HL-60 (cell line): ENCODE data around the genes UPF2 and OPTN.

DNA sequence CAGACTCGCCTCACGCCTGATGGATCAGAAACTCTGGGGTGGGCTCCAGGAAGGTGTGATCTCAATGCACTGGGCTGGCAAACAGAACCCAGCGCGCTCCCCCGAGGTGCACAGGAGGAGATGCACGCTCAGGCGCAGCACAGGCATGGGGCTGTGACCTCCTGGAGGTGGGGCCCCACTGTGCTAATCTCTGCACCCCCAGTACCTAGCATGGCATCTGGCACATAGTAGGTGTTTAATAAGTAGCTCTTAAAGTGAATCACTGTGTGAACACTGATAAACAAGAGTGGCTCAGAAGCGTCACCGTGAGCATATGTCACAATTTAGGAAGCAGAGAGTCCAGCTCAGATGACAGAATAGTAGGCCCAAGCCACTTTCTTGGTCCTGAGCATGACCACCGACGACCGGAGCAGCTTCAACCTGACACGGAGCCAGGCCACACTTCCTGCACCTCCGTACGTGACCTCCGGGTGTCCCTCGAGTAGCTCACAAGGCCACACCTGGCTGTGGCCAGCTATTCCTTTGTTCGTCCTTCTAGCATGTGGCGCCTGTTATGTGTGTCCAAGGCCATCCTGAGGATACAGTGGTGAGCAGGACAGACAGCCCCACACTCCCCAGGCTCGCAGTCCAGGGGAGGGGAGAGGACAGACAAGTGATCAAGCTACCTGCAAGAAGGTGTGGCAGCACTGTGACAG is 58.1 kb downstream of the PROSER2 start:
- RRBS: 97% methylated on average over 5 of the region's 20 CpGs

DNA sequence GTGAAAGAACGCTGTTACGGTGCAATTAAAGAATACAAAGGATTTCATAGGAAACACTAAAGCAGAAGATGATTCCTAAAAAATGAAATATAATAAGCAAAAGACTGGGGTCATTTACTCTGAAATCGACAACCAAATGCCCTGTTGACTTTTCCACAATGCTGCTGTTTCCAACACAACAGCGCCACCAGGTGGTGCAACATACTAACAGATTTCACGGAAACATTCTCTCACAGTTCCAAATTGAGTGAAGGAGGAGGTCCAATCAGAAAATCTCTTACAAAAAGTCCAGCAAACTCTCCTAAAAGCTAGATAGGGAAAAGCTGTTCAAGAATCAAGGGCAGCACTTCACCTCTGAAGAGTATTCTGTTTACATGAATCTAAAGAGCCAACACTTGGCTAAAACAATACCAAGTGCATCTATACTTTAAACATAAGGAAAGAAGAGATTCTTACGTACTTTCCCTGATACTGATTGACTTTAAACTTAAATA is 56.0 kb downstream of the UPF2 start:
- RRBS: no CpG with 5 or more reads among the region's 6 CpGs

- RRBS: 3% methylated on average over 28 of the region's 71 CpGs
Observed at GRCh38 chr10:12042064-12043054, at the start of gene UPF2. Gene UPF2 (minus strand): TSS chr10:12042809.

- RRBS: no CpG with 5 or more reads among the region's 12 CpGs
Observed at GRCh38 chr10:12390353-12391217, 41.2 kb downstream of the CAMK1D start.

- RRBS: no CpG with 5 or more reads among the region's 10 CpGs
Observed at GRCh38 chr10:12405289-12405783, 56.0 kb downstream of the CAMK1D start.

GRCh38 chr10:12484570-12485876 is 135.7 kb downstream of the CAMK1D start:
- RRBS: no CpG with 5 or more reads among the region's 36 CpGs

- RRBS: no CpG with 5 or more reads among the region's 10 CpGs
Observed at GRCh38 chr10:12594329-12595125, 245.2 kb downstream of the CAMK1D start.

DNA sequence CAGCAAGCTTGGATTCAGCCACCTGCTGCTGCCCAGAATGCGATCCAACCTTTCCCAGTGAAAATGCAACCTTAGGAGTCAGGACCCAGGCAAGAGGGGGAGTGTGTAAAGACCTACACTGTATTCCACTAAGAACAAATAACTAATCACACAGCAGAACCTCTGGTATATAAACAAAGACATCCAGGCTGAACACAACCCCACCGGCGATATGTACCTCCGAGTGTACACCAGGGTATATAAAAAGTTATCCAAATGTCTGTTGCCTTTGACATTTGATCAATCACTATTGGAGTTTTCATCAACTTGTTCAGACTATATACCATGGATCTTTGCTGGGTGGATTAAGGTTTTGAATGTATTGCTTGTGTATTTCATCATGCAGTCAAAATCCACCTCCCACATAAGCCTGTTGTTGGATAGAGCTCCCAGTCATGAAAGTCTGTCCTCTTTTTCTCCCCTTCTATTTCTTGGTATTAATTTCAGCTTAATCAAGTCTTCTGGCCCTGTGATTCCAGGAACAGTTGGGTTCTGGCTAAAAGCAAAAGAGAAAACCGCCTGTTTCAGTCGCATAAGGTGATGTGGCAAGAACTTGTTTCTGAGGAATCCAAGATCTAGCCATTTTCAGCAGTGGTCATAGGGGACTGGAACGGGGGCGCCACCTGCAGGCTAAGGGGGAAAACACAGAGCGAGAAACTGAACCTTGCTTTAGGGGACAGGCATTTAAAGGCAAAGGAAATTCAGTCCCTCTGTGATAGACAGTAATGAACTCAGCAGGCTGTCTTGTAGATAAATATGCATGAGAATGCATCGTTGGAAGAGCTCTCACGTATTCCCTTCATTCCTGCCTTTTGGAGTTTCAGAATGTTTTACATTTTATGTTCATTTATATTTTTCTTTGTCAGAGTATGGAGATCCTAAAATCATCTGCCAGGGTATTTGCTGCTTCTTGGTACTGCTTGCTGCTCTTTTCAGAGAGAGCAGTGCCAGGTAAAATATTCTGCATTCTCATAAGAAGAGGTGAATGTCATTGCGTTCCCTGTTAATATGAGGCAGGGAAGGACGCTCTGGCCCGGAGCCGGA is 290.5 kb downstream of the CCDC3 start:
- RRBS: no CpG with 5 or more reads among the region's 15 CpGs

GRCh38 chr10:12807981-12808441 is 193.5 kb downstream of the CCDC3 start:
- RRBS: no CpG with 5 or more reads among the region's 7 CpGs

- RRBS: 5% methylated on average over 19 of the region's 60 CpGs
Observed at GRCh38 chr10:13099346-13100321, at the start of gene OPTN. Gene OPTN (plus strand): TSS chr10:13100163.

- RRBS: no CpG with 5 or more reads among the region's 18 CpGs
Observed at GRCh38 chr10:13348693-13349026, 567 bp upstream of the SEPHS1 start.

DNA sequence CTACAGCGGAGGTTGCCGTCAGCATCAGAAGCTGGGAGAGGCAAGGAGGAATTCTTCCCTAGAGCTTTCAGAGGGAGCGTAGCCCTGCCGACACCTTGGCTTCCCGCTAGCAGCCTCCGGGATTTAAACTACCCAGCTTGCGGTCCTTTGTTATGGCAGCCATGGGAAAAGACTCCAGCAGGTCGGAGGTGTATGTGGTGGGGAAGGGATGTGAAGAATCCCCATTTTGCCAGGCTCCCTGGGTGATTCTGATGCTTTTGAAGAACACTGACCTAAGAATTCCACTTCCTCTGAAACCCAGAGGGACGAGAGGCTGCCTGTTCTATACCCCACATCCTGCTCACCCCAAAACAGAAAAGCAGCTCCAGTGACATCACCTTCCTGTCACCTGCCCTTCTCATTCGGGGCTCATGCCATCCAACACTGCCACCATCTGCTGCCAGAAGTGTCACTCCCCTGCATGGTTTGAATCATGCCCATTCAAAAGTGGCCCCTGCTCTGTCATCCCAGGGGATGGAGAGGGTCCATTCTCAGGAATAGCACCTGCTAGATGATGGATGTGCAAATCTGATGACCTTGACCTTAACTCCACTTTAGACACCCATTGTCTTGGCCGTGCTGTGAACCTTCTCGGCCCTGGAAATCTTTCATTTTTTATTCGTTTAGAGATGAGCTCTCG is 3.5 kb upstream of the SEPHS1 start:
- RRBS: no CpG with 5 or more reads among the region's 14 CpGs

DNA sequence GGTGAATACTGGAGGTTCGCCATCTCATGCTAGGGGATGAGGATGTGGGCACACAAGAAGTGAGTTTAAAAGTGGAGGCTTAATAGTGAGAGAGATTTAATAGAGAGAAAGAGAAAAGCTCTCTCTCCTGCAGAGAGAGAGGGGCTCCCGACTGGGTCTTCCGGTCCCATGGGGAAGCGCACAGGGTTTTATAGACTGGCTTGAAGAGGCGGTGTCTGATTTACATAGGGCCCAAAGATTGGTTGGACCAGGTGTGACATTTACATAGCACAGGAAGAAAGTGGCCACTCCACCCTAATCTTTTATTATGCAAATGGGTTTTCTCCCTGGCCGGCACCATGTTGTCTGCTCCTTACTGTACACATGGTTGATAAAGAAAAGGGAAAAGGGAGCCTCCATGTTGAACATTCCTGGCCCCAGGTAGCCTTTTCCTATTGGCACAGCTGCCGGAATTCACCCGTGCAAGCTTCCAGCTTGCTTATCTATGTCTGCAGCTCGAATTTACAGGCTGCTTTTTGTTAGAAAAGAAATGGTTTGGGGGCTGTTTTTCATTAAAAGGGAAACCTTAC is 52.4 kb upstream of the SEPHS1 start:
- RRBS: no CpG with 5 or more reads among the region's 9 CpGs

DNA sequence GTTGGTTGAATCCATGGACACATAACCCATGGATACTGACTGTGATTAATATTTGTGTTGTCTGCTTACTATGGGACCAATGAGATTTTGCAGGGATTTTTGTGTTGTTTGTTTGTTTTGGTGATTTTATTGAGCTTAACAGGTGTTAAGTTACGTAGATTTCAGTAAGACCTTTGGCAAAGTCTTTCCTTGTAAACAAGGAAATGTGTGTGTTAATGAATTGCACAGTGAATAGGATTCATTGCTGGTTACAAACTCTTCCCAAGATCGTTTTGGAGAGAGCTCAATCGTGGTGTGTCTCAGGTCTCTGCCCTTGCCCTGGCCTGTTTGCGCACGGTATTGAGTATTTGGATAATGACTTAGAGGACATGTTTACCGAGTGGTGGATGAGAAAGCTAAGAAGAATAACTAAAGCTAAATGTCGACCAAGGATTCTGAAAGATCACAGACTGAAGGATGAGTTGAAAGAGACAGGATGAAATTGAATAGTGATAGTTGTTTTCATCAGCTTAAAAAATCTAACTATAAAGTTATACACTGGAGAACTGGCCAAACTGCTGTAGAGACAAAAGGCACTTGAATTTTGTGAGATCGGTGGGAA is 41.9 kb downstream of the PRPF18 start:
- RRBS: no CpG with 5 or more reads among the region's 8 CpGs

GRCh38 chr10:13646069-13646931 is 59.5 kb downstream of the PRPF18 start:
- RRBS: no CpG with 5 or more reads among the region's 22 CpGs

DNA sequence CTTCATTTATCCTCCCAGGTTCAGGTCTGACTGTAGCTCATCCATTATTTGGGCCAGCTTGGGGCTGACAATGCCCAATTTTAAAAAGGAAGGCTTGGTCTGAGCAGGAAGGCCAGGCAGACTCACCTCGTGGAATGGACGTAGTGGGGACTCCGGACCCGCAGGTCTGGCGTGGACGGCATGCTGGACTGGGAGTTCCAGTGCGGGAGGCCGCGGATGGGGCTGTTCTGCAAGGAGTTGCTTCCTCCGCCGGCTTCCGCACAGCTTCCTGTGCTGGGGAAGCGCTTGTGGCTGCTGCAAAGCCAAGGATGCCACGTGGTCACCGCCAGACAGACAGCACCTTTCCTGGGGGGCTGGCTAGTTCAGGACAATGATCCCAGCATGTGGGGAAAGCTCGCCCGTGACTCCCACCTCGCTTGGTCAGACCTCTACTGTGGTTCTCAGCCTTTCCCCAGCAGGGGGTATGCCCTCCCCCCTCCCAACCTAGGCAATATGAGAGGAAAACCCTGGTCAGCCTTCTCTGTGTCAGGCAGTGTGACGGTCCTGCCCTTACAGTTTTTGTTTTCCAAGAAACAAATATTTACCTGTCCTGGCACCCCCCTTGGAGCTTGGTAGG is 72.5 kb downstream of the PRPF18 start:
- RRBS: 4% methylated on average over 6 of the region's 19 CpGs

DNA sequence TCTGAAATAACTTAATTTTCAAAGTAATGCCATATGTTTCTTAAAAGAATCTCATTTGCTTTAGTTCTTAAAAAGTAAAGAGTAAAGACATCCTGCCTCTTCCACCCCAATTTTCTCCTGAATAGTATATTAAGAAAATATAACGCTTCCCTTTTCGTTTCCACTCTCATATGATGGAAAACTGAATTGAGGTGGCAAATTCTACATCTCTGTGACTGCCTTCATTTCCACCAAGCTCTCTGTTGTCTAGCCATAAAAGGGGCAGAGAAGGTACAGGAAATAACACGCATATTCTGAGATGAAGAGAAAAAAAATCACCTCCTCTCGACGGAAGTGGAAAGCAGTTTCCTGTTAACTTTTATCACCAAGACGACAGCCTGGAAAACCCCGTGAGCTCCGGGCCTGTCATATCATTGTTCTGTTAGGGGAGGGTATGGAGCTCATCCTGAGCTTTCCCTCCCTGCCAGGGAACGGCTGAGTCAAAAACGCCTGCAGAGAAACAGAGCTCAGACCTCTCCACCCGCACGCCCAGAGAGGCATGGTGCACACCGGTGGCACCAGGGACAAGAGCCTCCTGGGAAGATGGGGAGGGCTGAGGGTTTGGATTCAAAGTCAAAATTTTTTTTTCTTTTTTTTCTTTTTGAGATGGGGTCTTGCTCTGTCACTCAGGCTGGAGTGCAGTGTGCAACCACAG is 200.2 kb downstream of the PRPF18 start:
- RRBS: no CpG with 5 or more reads among the region's 13 CpGs

DNA sequence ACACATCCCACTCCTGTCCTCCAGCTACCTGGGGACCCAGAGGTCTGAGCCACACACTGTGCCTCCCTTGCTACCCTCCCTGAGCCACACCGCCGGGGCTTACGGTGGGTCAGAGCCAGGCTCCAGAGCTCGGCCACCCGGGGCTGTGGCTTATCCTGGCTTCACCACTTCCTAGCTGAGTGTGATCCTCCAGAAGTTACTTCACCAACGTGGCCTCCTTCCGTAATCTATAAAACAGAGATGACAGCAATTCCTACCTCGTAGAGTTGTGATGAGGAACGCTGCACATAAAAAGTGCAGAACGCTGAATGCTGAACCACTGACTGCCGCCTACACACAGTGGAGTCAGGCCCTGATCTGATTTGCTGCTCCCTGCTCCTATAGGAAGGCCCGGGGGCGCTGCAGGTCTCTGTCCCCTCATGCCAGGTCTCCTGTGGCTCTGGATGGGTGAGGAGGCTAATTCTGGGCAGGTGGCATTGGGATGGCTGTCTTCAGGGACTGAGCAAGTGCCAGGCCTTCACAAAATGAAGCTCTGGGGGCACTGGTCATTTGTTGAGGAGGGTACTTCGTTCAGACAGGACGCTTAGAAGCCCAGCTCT is 285.1 kb downstream of the PRPF18 start:
- RRBS: 95% methylated on average over 4 of the region's 15 CpGs

DNA sequence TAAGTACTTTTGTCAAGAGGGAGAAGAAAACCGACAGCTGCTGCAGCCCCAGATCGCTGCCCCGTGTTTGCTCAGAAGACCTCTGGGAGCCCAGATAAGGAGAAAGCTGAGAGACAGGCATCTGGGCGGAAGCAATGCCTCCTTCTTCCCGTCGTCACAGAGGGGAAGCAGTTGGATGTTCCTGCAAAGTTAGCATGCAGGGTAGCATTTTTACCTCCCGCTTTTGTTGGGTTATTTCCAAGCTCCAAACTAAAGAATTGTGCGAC is 149.5 kb downstream of the FRMD4A start:
- RRBS: no CpG with 5 or more reads among the region's 8 CpGs